Paraaortic lymph node (tissue), 1 donor: ENCODE results near the genes CTBP1, TMEM129, TACC3 and MXD4.

DNA sequence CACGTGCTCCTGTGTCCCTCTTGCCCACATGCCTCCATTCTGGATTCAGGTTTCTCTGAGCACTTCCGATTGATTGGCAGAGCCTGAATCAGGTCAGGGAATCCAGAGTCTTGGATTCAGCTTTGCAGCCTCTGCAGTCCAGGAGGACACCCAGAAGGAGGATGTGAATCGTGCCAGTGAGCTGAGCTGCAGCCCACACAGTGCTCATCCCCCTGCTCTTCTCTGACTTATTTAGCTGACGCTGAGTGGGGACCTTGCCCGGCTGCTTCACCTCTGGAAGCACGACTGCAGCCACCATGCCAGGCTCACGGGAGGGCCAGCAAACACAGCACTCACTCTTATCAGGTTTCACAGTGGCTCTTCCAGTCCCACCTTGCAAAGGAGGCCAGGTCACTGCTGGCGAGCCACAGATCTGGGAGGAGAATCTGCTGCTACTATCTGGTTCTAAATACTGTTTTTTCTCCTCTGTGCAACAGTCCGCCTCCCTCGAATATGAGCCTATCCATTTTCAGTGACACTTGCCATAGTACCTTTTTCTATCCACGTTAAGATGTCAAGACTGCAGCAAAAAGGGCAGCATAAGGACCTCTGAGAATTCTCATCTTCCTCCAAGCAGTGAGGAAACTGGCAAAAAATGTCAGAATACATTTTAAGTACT lies 6.7 kb upstream of the SPON2 start:
- PRO-cap: no peak

DNA sequence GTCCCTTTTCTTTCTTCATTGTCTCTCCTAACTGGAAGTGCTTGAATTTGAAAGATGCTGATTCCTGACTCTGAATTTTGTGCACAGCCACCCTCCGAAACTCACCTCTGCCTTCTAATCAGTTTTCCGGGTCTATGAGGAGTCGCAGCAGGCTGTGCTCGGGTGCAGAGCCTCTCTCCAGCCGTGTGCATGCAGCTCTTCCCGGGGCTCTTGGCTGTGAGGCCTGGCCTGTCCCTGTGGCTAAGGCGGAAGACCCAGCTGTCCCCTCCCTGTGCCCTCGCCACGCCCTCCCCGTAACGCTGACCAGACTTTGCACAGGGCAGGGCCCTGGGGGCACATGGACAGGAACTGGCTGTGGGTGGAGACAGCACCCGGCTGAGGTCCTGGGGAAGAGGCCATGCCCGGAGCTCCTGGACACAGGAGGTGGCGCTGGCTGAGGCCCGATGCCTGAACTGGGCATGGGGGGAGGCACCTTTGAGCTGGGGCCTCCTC lies 32.5 kb upstream of the SPON2 start:
- PRO-cap: no peak

- PRO-cap: no peak
These were observed 27.7 kb downstream of the CTBP1 start for GRCh38 chr4:1220990-1221815.

DNA sequence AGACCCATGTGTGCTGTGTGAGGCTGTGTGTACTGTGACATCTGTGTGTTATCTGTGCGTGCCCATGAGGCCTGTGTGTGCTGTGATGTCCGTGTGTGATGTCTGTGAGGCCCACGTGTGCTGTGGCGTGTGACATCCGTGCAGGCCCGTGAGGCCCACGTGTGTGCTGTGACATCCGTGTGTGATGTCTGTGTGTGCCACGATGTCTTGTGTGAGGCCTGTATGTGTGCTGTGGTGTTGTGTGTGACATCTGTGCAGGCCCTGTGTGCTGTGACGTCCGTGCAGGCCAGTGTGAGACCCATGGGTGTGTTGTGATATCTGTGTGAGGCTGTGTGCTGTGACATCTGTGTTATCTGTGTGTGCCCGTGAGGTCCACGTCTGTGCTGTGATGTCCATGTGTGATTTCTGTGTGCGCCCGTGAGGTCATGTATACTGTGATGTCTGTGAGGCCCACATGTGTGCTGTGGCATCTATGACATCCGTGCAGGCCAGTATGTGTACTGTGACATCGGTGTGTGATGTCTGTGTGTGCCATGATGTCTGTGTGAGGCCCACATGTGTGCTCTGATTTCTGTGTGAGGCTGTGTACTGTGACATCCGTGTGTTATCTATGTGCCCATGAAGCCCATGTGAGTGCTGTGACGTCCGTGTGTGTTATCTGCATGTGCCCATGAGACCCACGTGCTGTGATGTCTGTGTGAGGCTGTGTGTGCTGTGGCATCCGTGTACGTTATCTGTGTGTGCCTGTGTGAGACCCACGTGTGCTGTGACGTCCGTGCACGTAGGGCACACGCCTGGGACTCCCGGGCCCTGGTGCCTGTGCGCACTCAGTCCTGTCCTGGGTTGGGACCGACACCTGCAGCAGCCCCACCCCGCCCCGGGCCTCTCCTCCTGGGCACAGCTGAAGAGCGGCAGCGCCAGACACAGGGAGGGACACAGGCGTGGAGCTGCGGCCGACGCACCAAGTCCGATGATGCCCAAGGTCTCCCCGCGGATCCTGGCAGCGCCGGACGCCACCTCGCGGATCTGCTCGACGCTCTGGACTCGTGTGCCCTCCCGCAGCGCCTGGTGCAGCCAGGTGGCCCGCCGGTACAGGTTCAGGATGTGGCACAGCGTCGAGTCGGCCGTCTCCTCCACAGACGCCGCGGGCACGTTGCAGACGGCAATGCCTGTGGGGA lies 24.1 kb downstream of the CTBP1 start:
- PRO-cap: no peak

- PRO-cap: no peak
These were observed 9.6 kb downstream of the CTBP1 start for GRCh38 chr4:1238934-1240166.

DNA sequence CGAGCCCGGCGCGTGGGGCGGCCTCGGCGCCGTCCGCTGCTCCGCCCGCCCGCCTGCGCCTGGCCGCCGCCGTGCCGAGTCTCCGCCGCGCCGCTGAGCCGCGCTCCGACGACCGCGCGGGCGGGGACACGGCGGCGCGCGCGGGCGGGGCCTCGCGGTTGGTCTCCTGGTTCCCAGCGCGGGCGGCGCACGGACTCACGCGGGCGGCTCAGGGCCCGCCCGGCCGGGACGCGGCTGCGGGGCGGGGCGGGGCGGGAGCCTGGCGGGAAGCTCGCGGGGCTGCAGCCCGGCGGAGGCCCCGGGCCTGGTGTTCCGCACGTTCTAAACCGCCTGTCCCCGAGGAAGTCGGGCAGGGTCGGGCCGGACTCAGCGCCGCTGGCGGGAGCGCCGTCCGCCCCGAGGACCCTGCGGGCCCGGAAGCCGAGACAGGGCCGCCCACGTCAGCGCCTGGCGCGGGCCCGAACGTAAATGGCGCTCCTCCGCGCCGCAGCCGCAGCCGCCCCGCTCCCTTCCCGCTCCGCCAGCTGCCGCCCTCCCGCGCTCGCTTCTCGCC lies at the start of gene CTBP1:
Gene CTBP1 (minus strand): TSS at position 122 of the 553 bp plus-strand sequence.
- PRO-cap: bidirectional peak, plus-strand start at position 244 of the sequence, minus-strand start at position 102 of the sequence

DNA sequence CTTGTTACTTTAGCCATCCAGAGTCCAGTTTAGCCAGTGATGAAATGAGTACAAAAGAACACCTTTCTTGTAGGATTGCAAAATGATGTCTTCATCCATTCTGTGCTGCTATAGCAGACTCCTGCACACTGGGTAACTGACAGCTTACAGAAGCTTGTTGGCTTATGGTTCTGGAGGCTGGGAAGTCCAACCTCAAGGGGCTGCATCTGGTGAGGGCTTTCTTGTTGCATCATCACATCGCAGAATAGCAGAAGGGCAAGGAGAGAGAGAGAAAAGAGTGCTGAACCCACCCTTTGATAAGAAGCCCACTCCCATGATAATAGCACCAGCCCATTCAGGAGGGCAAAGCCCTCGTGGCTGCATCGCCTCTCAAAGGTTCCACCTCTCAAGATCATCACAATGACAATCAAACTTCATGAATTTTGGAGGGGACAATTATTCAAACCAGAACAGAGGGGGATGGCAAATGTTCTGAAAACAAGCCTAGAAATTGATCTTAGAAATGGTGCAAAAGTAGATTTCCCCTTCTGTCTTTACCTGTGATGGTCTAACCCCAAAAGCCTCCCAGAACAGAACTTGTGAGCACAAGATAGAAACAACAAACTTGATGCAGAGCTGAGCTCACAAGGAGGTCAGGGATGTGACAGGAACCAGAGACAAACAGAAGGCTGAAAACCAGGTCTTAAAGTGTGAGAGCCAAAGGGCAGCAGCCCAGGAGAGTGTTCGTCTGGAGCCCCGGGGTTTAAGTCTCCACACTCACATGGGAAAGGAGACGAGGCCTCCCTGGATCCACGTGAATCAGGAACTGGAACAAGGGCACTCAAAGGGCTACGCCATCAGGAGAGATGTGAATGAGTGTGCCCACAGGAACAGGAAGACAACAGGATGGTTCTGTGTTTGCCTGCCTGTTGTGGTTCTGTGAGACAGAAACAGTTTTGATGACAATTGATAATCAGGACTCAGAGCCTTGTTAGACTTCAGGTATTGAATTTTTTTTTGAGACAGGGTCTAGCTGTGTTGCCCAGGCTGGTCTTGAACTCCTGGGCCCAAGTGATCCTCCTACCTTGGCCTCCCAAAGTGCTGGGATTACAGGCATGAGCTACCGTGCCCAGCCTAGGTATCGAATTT lies 4.6 kb upstream of the CTBP1 start:
- PRO-cap: no peak

DNA sequence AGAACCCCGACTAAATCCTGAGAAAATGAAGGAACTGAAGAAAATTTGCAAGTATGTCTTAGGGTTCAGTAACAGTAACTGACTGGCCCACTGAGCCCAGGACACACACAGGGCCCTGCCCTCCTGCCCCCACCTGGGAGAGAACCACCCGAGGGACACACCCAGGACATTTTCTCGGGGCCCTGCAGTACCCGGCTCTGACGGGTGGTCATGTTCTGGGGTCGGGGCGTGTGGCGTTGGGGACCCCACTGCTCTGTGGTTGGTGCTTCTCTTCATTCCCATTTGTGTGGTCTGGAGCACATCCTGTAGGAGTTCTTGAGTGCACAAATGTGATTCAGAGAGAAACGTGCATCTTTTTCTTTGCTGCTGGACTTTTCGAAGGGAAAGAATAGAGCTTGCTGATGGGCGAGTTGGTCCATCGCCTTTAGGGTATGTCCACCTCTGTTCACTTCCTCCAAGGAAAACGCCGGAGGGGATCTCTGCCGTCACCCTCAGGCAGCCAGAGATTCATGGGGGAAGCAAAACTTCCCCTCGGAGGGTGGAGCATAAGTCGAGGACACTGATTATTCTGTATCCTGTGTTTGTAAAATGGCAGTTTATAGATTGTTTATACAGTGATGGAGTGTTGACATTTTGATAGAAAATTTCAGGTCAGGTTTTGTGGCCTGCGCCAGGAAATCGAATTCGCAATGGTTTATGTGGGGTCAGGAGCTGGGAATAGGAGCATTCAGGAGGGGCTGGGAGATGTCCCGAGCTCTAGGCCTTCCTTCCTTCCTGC lies 1.3 kb downstream of the UVSSA start:
- PRO-cap: no peak

DNA sequence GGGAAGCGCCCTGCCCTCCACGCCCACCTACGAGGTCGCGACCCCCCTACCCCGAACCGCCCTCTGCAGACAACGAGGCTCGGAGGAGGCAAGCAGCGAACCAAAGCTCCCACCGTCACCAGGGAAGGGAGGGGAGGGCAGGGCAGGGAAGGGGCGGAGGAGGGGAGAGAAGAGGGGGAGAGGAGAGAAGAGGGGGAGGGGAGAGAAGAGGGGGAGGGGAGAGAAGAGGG lies 105.6 kb downstream of the FAM53A start:
- PRO-cap: no peak

DNA sequence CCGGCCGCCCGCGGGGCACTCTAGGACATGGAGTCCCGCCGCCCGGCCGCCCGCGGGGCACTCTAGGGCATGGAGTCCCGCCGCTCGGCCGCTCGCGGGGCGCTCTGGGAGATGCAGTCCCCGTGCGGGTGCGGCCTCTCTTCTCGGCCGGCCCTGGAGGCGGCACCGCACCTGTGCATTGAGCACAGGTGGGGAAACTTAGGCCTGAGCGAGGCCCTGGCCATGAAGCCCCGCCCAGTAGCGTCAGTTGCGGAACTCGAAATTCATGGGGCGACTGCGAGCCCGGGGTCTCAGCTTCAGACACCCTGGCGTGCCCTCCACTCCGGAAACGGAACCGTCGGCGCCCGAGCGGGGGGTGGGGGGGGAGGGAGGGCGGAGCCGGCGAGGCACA lies at the start of gene TMEM129:
Gene TMEM129 (minus strand): TSS at position 302 of the 391 bp plus-strand sequence.
- PRO-cap: unidirectional peak, minus-strand start at position 106 of the sequence; bidirectional peak, plus-strand start outside the sequence, minus-strand start at position 302 of the sequence

DNA sequence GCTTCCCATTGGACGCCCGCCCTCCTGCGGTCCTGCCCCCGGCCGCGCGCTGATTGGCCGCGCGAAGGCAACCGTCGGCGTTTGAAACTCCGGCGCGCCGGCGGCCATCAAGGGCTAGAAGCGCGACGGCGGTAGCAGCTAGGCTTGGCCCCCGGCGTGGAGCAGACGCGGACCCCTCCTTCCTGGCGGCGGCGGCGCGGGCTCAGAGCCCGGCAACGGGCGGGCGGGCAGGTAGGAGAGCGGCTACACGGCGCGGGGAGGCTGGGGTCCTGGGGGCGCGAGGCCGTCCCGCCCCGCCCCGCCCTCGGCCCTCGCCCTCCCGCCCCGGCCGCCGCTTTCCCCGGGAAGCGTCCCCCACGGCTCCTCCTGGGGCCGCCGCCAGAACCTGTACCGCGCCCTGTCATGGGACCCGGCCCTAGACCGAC lies at the start of gene TACC3:
Gene TACC3 (plus strand): TSS at position 109 of the 425 bp plus-strand sequence.
- PRO-cap: bidirectional peak, plus-strand start at position 110 of the sequence, minus-strand start outside the sequence

- PRO-cap: no peak
These were observed 53.1 kb downstream of the NELFA start for GRCh38 chr4:1955515-1956208.

GRCh38 chr4:2094776-2095182 lies 35.7 kb downstream of the NAT8L start:
- PRO-cap: no peak

GRCh38 chr4:2141540-2142845 lies 82.9 kb downstream of the NAT8L start:
- PRO-cap: no peak

DNA sequence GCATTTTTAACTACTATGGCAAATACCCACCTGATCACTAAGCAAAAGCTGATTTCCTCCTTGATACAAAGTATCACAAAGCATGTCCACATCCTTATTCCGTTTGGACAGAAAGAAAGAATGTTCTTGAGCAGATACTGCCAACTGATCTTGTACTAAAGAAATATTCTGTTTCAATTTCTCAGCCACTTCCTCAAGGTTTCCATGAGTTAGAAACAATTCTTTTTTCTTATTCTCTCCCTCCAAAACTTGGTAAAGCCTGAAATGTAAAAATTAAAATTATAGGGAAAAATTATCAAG lies 5.8 kb downstream of the HAUS3 start:
- PRO-cap: no peak

- PRO-cap: no peak
These were observed 1.6 kb downstream of the MXD4 start for GRCh38 chr4:2260284-2260820.

DNA sequence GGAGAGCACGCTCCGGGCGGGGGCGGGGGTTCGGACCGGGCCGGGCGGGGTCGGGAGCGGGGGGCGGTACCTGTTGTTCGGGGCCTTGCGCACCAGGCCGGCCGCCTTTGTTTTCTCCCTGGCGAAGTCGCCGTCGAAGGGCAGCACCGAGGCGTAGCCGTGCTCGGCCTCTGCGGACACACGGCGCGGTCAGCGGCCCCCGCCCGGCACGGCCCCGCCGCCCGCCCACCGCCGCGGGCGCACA lies 332 bp downstream of the MXD4 start:
- PRO-cap: no peak

GRCh38 chr4:2261899-2263086 lies at the start of gene MXD4:
Gene MXD4, minus strand, starts transcription at chr4:2262109.
- PRO-cap: bidirectional peak, plus-strand start at chr4:2262279, minus-strand start at chr4:2262141; bidirectional peak, plus-strand start at chr4:2262509, minus-strand start at chr4:2262311

GRCh38 chr4:2296431-2297338 lies 34.8 kb upstream of the MXD4 start:
- PRO-cap: no peak

GRCh38 chr4:2361230-2362214 lies 56.9 kb downstream of the ZFYVE28 start:
- PRO-cap: no peak